HTR-8/SVneo (cell line): ENCODE results near the genes THEM5, S100A11, CRCT1 and LCE1C.

DNA sequence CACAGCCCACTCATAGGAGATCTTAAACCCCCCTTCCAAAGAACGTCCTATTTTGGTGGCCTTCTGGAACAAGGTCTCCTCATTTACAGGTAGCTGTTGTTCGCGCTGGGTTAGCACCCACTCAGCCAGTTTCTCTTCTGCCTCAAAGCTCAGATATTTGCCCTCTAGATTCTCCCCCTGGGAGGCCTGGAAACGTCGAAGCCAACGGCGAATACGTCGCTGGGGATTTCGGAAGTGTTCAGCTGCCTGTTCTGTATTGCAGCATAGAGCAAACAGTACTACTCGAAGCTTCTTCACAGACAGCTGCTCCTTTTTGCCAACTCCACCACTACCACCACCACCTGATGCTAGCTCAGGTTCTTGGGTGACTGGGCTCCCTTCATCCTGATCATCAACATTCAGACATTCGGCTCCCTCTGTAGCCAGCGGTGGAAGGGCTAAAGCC, 6.5 kb downstream of the PSMB4 start:
- RRBS, result no CpG with 5 or more reads among the region's 13 CpGs

GRCh38 chr1:151510500-151510844, 715 bp upstream of the CGN start:
- RRBS, result no CpG with 5 or more reads among the region's 6 CpGs

- RRBS, result no CpG with 5 or more reads among the region's 12 CpGs
Observed at GRCh38 chr1:151540034-151540258, 163 bp upstream of the TUFT1 start.

- RRBS, result no CpG with 5 or more reads among the region's 34 CpGs
Observed at GRCh38 chr1:151540627-151541426, 718 bp downstream of the TUFT1 start.

DNA sequence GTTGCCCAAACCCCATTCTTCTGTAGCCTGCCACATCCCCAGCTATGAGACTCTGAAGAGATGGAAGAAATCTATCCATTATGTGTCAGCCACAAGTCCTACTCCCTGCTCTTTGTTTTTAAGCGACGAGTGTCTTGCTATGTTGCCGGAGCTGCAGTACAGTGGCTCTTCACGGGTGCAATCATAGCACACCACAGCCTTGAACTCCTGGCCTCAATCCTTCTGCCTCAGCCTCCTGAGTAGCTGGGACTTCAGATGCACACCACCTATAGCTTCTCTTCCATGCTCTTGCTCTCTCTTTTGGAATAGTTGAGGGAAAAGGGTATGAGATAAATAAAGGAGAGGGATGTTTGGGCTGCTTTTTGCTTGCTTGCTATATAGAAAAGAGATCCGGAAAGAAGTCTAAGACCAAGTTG, 1.6 kb downstream of the TUFT1 start:
- RRBS, result no CpG with 5 or more reads among the region's 5 CpGs

- RRBS, result no CpG with 5 or more reads among the region's 4 CpGs
Observed at GRCh38 chr1:151611239-151611670, 595 bp upstream of the SNX27 start.

DNA sequence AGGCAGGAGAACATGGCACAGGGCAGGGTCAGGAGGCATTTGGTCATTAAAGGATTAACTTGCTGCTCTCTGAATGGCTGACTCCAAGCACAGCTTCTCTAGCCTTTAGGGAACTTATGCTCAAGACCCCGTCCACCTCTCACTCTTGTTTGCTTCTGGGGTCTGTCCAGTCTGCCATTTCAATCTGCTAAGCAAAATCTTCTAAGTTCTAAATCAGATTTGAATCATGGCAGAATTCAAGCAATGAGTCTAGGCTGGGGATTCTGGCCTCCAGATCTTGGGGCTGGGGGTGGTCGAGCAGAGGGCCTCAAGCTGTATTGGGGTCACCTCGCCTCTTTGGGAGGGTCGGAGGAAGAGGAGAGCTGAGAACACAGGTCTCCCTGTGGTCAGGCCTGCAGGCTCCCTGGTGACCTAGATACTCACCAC, 10.3 kb upstream of the LINGO4 start:
- RRBS, result no CpG with 5 or more reads among the region's 4 CpGs

- RRBS, result no CpG with 5 or more reads among the region's 16 CpGs
Observed at GRCh38 chr1:151825965-151826714, 5.5 kb downstream of the RORC start.

- RRBS, result no CpG with 5 or more reads among the region's 23 CpGs
Observed at GRCh38 chr1:151838983-151839338, 659 bp downstream of the C2CD4D start.

GRCh38 chr1:151853424-151853975, at the start of gene THEM5:
Gene THEM5, minus strand, starts transcription at chr1:151853712.
- RRBS, result no CpG with 5 or more reads among the region's 5 CpGs

DNA sequence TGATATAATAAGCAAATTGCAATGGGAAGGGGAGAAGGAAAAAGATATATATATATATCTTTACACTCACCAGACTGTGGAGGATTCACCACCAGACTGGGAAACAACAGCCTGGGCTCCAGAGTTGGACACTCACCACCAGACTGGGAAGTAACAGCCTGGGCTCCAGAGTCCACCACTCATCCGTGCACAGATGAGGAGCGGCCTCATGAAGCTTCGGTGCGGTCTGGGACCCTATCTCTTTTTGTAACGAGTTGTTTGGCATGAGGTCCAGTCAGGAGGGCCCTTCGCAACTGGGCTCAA, 40.3 kb downstream of the S100A10 start:
- RRBS, result no CpG with 5 or more reads among the region's 6 CpGs

GRCh38 chr1:151980066-151981070, 13.3 kb downstream of the S100A10 start:
- RRBS, result no CpG with 5 or more reads among the region's 7 CpGs

GRCh38 chr1:151994202-151994342, 413 bp upstream of the S100A10 start:
- RRBS, result 2% methylated on average over 1 of the region's 9 CpGs

GRCh38 chr1:152035511-152035844, 1.3 kb downstream of the S100A11 start:
- RRBS, result 36% methylated on average over 2 of the region's 9 CpGs

GRCh38 chr1:152036229-152037281, at the start of gene S100A11:
Gene S100A11, minus strand, starts transcription at chr1:152037004.
- RRBS, result 2% methylated on average over 17 of the region's 55 CpGs

DNA sequence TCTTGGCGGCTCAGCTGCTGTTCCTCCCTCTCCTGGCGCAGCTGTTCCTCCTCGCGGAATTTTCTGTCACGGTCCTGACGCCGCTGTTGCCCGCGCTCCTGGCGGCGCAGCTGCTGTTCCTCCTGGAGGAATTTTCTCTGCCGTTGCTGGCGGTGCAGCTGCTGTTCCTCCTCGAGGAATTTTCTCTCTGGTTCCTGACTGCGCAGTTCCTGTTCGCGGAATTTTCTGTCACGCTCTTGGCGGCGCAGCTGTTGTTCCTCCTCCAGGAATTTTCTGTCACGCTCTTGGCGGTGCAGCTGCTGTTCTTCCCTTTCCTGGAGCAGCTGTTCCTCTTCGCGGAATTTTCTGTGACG, 6.8 kb downstream of the TCHH start:
- RRBS, result no CpG with 5 or more reads among the region's 25 CpGs

GRCh38 chr1:152110925-152111367, 4.3 kb downstream of the TCHH start:
- RRBS, result 13% methylated on average over 2 of the region's 38 CpGs

- RRBS, result no CpG with 5 or more reads among the region's 11 CpGs
Observed at GRCh38 chr1:152514231-152515115, at the start of gene CRCT1. Gene CRCT1, plus strand, starts transcription at chr1:152514482.

DNA sequence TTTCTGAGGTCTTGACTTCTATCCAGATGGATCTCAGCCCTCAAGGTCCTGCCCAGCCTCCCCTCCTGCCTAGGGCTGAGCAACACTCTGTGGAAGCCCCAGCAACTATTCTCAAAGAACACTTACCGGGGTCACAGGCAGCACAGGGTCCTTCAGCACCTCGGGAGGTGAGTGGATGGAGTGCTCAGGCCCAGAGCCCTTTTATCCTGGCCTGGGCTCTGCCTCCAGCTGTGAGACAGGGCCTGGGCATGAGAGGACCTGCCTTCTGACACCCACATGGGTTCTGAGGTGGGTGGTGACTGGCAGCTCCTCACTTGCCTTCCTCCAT, at the start of gene LCE1C:
LCE1C (minus strand) TSS at position 177 of the 328 bp plus-strand sequence.
- RRBS, result no CpG with 5 or more reads among the region's 2 CpGs